ENCODE data around the gene CCDC177.

- PRO-cap = no peak
Observed at GRCh38 chr14:68749350-68749957, 43.4 kb downstream of the ZFP36L1 start.

GRCh38 chr14:68790032-68790545, 2.8 kb downstream of the ZFP36L1 start:
- PRO-cap = bidirectional peak, plus-strand start at chr14:68790051, minus-strand start at chr14:68789856

GRCh38 chr14:68885777-68886151, 92.9 kb upstream of the ZFP36L1 start:
- PRO-cap = no peak

- PRO-cap = no peak
Observed at GRCh38 chr14:68908703-68909647, 70.1 kb downstream of the ACTN1 start.

- PRO-cap = no peak
Observed at GRCh38 chr14:68929926-68930328, 49.2 kb downstream of the ACTN1 start.

DNA sequence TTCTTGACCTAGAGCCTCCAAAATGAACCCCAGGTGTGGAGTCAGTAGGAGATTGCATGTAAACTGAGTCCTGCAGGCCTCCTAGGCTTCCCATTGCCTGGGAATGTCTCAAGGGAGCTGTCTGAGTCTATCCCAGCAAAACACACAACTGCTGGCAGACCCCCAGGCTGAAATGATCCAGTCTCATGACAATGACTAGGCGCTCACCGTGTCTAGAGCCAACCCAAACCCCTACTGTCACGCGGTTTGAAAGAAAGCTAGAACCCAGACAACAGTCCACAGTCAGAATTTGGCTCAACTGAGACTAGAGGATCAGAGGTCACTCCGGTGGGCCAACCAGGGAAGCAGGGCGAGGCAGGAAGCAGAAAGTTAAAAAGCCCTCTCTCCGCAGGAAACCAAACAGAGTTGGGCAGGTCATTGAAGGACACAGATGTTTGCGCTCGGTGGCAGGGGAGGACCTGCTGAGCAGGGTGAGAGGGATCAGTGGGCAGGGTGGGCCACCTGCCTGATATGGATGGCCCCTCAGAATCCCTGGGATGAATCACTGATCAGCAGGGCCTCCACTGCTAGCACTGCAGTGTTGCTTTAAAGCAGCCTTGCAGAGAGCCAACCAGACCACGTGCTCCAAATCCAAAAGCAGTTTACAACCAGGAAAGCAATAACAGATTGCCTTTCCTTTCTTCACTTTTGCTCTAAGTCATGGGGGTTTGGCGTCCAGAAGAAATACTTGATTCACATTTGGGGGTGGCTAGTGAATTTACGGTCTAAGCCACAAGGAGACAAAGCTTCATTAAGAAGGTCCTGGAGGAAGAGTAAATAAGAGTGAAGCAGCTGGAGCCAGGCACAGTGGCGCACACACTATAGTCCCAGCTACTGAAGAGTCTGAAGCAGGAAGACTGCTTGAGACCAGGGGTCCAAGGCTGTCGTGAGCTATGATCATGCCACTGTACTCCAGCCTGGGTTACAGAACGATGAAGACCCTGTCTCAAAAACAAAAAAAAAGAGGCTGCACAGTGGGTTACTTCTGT, 23.6 kb downstream of the ACTN1 start:
- PRO-cap = no peak

GRCh38 chr14:68977375-68978465, 1.4 kb downstream of the ACTN1 start:
- PRO-cap = bidirectional peak, plus-strand start at chr14:68978027, minus-strand start at chr14:68978106

GRCh38 chr14:68979416-68980177, 495 bp upstream of the ACTN1 start:
- PRO-cap = bidirectional peak, plus-strand start at chr14:68979559, minus-strand start at chr14:68979302

DNA sequence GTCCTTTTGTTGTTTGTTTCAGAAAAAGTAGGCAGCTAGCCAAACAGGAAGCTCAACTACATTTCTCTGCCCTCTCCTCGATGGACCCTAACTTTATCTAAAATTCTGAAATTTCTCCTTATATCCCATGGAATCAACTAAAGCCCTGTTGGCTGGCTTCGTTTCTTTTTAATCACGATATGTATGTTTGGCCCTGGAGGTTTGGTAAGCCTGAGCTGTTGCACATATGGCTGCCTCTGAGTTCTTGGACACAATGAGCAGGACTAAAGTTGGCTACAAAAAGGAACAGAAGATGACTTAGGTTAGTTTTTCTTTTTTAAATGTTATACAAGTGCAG, 12.5 kb upstream of the GALNT16 start:
- PRO-cap = no peak

DNA sequence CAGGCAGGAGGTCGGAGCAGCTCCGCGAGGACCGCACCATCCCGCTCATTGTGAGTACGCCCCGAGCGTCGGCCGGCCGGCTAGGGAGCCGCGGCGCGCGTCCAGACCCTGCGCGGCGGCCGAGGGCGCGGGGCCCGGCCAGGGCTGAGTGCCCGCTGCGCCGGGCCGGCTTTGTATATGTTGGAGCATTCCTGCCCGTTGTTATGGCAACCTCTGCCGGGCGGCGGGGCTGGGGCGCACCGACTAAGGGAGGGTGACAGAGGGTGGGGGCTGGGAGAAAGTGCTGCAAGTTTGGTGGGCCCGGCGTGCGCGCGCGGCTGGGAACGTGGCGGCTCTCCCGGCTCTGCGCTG, 435 bp downstream of the GALNT16 start:
- PRO-cap = no peak

GRCh38 chr14:69397777-69398179, 321 bp downstream of the ERH start:
- PRO-cap = no peak

GRCh38 chr14:69574080-69575105, at the start of gene CCDC177:
CCDC177 (minus strand) TSS chr14:69574871.
- PRO-cap = no peak

DNA sequence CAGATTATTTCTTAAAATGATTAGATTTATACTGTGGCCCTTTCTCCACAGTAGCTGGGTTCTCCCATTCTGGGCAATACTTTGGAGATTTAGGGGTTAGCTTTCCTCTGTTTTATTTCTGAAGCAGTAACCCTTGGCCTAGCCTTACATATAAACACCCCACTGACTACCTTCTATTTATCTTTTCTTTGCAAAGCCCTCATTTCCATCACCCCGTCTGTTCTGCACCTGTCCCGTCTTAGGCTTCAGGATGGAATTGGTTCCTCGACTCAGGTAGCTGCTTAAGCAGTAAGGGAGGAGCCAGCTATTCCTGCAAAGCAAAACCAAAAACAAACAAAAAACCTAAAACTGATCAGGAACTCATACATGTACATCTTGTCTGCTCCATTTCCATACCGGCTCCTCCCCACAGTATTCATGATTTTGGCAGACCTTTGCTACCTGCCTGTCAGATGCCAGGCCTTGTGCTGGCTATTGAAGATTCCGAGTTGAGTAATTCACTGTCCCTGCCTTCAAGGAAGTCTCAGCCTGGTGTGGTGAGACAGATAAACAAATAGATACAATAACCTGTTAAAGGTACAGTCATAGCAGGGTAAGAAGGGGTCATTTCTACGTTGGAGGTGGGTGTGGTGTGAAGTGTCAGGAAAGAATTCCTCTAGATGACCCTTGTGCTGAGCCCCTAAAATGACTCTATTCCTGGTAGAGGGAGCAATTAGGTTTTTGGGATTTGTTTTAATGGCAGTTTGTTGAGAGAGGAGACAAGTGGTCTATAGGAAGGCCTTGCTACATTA, 42.6 kb downstream of the SUSD6 start:
- PRO-cap = no peak

GRCh38 chr14:69664165-69664364, 52.7 kb downstream of the SUSD6 start:
- PRO-cap = no peak

DNA sequence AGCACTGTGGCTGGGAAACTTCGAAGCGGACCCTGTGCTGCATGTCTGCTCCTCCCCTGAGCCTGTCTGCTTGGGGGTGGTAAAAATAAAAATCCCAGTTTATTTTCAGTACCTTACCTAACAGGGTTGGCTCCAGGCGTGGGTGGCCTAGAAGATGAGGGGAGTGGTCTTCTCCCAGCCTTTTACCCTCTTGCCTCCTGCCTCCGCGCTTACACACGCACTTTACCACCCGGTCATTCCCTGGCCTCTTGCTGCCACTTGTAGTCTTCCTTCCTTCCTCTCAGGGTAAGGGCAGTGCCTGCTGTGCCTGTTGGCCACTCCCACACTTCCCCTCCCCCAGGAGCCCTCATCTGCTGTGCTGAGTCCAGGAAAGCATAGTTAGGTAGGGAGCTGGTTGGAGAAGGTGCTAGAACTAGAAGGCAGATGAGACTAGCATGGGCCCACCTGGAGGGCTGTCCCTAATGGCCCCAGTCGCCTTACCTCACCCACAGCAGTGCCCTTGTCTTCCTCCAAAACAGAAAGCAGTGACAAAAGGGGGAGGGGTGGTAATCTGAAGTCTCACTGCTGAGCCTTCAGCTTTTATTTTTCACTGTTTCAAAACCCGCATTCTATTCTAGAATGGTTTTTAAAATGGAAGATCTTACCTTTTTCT, 54.3 kb upstream of the SRSF5 start:
- PRO-cap = no peak

- PRO-cap = no peak
Observed at GRCh38 chr14:69943465-69943871, 64.3 kb downstream of the SMOC1 start.

DNA sequence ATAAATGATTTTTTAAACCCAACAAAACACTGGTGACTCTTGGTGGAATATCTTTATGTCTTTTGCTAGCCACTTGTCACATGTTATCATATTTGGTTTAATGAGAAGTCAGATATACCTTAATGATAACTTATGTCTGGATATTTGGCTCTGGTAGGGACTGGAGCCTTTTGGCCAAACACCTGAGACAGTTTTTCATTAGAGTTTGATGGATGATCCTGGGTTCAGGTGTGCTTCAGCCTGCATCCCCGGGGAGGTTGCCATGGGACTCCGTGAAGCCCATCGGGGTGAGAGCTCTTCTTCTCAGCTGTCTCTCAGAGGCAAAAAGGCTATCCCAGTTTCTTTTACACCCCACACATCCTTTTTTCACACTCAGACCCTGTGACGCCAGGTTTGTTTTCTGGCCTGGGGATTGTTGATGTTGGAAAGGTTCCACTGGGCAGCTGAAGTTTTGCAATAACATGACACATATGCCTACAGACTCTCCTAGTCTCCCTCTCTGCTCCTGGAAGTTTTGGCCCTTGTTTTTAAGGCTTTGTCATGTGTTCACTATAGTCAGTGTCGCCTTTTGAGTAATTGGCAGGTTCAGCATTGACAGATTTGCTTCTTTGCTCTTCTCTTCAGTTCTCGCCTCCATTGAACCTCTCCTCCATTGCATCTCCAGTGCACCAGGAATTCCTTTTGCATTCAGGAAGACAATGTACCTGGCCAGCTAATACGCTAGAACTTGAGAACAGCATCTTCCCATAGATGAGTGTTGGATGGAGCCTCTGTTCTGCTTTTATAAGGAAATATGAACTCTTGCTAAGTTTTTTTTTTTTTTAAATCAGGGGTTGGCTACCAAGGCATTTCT, 118.6 kb downstream of the SMOC1 start:
- PRO-cap = no peak

DNA sequence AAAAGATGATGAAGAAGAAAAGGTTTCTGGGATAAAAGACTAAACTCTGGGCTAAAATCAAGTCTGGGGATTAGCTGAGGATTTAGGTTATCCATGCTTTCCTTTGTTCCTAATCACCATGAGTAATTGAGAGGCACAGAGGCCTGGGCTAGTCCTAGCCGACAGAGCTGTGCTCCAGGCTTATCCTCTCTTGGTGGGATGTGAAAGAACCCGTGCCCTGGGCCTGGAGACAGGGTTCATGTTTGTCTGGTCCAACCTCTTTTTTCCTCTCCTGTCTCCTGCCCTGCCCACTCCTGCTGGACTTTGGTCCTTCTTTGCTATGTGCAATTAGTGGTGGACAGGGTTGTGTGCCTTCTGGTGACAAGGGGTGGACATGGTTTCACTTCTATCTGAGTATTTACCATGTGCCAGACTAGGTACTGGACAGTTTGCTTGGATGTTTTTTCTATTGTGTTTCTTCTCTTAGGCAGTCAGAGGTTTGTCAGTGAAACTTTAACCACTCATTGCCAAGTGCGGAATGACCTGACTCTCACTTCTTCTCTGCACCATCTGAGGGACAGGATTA, 126.1 kb downstream of the SMOC1 start:
- PRO-cap = no peak

DNA sequence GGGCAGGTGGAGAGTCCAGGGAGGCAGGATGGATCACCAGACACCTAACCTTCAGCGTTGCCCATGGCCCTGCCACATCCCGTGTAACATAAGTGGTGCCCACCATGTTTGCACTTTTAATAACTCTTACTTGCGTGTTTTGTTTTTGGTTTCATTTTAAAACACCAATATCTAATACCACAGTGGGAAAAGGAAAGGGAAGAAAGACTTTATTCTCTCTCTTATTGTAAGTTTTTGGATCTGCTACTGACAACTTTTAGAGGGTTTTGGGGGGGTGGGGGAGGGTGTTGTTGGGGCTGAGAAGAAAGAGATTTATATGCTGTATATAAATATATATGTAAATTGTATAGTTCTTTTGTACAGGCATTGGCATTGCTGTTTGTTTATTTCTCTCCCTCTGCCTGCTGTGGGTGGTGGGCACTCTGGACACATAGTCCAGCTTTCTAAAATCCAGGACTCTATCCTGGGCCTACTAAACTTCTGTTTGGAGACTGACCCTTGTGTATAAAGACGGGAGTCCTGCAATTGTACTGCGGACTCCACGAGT, 151.1 kb downstream of the SMOC1 start:
- PRO-cap = no peak

DNA sequence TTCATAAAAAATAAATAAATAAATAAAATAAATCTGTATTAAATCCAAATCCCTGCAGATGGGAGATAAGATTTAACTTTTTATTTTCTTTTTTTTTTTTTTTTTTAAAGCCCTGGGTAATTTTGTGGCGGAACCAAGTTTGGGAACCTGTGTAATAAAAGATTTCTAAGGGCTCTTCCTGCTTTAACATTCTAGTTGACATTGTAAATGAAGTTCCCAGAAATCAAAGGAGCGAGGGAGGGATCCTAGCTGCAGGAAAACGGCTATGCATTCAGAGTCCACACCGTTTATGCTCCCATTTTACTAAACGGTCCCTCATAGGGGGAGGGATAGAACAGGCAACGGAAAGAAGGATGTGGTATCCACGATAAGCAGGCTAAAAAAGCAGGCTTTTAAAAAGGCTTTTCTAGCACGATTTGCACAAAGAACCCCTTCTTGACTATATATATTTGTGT, 633 bp downstream of the SYNJ2BP start:
- PRO-cap = no peak